ENCODE results near the genes COX6B1, ZNF146, ZFP82 and ZNF260.

GRCh38 chr19:35644951-35645550 lies 3.1 kb upstream of the COX6B1 start:
- PRO-cap, result bidirectional peak, plus-strand start at chr19:35645244, minus-strand start at chr19:35645125
- RAMPAGE, long total RNA, result no peak

DNA sequence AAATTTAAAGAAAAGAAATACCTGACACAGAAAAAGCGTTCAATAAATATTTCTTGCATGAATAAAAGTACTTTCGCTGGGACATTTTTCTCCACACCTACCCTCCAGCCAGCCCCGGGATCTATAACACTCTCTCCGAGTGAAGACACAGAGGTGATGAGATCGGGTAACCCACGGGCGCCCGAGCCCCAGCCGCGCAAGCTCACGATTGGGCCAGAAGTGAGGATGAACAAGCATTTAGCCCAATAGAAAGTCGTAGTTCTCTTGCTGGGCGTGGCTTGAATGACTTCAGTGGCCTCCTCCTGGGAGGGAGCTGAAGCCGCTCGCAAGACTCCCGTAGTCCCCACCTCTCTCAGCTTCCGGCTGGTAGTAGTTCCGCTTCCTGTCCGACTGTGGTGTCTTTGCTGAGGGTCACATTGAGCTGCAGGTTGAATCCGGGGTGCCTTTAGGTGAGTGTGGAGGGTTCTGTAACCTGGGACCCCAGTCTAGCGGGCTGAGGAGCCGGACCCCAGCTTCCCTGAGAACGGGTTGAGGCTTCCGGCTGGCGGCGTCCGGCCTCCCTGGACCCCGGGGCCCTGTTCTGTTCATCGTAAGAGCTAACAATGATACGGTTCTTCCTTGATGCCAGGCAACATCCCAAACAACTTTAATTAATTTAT lies at the start of gene COX6B1:
COX6B1 (plus strand) TSS at position 369 of the 659 bp plus-strand sequence.
- PRO-cap, result bidirectional peak, plus-strand start at position 385 of the sequence, minus-strand start at position 210 of the sequence
- RAMPAGE, long total RNA, result start-site peak on the plus strand centred at position 388 of the sequence, 58 bp wide, 2,826 reads

DNA sequence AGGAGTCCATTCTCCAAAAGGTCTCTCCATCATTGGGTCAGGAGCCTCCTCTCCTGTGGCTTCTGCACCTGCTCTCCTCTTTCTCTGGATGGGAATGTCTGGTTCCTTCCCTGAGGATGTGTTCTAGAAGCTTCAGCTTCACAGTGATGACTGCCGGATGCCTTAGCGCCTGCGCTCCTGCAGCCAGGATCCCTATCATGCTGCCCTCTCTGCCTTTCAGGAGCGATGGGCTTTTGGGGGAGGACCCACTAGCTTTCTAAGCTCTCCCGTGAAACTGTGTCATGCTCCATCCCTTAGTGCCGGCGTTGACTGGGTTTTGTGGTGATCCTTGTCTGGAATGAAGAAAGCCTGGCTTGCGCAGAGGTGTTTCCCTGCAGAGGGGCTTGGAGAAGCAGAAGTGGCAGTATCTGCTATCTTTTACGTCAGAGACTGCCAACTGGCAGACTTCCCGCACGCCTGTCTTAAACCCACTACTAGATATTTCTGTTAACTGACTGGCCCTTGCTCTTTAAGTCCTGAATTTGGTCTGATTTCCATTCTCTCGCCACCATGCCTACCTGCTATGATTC lies 3.9 kb upstream of the KMT2B start:
- PRO-cap, result no peak
- RAMPAGE, long total RNA, result no peak

GRCh38 chr19:35723448-35723807 lies 5.6 kb downstream of the KMT2B start:
- PRO-cap, result no peak
- RAMPAGE, long total RNA, result no peak

DNA sequence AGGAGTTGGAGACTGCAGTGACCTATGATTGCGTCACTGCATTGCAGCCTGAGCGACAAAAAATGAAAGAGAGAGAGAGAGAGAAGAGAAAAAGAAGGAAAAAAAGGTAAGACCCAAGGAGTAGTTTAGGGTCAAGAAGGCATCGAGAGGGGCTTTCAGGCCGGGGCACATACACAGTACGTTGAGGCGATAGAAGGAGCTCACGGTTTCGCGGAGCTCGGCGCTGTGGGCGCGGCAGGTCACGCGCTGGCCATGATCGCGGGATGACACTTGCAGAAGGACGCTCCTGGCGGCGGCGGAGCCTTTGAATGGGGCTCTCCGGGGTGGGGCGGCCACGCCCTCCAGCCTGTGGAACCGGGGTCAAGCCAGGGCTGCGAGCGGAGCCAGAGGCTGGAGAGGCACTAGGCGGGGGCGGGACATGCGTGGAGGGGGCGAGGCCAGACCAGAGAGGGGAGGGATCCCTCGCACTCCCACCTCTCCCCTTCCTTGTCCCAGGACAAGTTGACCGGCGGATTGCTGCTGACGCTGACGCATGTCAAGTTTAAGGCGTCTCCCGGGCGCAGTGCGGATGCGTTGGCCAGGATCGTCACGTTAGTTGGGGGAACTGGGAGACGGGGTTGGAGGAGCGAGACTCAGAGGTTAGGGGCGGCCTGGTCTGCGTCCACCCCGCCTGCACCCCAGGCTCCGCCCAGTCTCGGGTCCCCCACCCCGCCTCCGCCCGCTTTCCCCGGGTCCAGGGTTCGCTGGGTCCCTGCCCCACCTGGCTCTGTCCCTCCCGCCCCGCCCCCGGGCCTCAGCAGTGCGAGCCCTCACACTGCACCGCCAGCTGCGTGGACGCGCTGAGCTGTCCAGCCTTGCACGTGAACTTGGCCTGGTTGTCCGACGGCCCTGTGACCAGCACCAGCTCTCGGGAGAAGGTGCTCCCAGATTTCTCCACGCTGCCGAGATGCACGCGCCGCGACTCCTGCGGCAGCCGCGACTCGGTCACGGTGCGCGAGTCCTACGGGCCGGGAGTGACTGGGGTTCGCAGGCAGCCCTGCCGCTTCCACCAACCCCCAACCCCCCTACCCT lies 6.8 kb downstream of the NPHS1 start:
- PRO-cap, result no peak
- RAMPAGE, long total RNA, result no peak

GRCh38 chr19:35869683-35870616 lies 1.6 kb downstream of the APLP1 start:
- PRO-cap, result unidirectional peak, minus-strand start at chr19:35869774
- RAMPAGE, long total RNA, result no peak

- PRO-cap, result no peak
- RAMPAGE, long total RNA, result no peak
Measured at GRCh38 chr19:35899989-35900290, 2.4 kb upstream of the HCST start.

DNA sequence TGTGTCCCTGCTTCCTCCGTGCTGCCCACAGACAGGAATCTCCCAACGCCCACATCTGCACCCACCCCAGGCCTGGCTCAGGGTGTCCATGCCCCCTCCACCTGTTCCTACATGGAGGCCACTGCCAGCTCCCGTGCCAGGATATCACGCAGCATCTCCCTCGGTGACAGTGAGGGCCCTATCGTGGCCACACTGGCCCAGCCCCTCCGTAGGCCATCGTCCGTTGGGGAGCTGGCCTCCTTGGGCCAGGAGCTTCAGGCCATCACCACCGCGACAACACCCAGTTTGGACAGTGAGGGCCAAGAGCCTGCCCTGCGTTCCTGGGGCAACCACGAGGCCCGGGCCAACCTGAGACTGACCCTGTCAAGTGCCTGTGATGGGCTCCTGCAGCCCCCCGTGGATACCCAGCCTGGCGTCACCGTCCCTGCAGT lies 7.6 kb upstream of the OVOL3 start:
- PRO-cap, result no peak
- RAMPAGE, long total RNA, result no peak

GRCh38 chr19:36115924-36116462 lies 725 bp downstream of the TBCB start:
- PRO-cap, result no peak
- RAMPAGE, long total RNA, result no peak

GRCh38 chr19:36140695-36141831 lies 1.2 kb downstream of the CAPNS1 start:
- PRO-cap, result bidirectional peak, plus-strand start at chr19:36140998, minus-strand start at chr19:36140900; unidirectional peak, minus-strand start at chr19:36141218
- RAMPAGE, long total RNA, result start-site peak on the plus strand at chr19:36141150-36141209, 28 reads

DNA sequence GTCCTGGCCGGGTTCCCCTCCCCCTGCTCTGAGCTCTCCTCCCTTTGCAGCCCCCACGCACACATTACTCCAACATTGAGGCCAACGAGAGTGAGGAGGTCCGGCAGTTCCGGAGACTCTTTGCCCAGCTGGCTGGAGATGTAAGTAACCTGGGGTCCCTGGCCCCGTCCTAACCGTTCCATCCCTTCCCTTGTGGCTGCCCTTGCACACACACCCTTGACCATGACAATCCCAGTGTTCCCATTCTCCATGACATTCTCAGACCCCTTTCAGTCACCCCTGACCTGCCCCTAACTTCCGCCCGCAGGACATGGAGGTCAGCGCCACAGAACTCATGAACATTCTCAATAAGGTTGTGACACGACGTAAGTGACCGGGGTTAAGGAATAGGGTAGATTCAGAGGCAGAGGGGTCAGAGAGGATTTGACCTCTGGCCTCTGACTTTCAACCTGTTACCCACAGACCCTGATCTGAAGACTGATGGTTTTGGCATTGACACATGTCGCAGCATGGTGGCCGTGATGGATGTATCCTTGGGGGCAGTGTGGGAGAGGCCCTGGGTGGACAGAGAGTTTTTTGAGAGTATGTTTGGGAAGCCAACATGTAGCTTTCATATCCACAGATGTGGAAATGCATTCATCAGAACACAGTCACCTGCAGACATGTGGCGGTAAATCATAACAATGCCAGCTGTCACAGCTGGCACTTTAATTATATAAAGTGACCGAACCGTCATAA lies 2.9 kb downstream of the CAPNS1 start:
- PRO-cap, result no peak
- RAMPAGE, long total RNA, result start-site peak on the plus strand centred at position 96 of the sequence, 39 bp wide, 87 reads; start-site peak on the plus strand centred at position 481 of the sequence, 5 bp wide, 28 reads

DNA sequence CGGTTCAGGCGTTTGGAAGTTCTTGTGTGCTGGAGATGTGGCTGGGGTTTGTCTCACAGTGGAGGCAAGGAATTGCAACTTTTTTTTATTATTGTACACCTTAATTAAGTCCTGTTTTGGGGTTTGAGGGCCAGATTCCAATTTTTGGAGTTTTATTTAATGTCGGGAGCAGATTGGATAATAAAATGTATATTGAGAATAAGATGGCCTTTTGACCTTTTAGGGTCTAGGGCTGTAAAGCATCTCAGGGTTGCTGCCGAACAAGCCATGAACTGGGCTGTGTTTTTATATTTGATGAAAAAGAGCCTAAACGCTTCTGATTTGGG lies 6.6 kb upstream of the COX7A1 start:
- PRO-cap, result no peak
- RAMPAGE, long total RNA, result start-site peak on the plus strand centred at position 273 of the sequence, 103 bp wide, 12 reads

DNA sequence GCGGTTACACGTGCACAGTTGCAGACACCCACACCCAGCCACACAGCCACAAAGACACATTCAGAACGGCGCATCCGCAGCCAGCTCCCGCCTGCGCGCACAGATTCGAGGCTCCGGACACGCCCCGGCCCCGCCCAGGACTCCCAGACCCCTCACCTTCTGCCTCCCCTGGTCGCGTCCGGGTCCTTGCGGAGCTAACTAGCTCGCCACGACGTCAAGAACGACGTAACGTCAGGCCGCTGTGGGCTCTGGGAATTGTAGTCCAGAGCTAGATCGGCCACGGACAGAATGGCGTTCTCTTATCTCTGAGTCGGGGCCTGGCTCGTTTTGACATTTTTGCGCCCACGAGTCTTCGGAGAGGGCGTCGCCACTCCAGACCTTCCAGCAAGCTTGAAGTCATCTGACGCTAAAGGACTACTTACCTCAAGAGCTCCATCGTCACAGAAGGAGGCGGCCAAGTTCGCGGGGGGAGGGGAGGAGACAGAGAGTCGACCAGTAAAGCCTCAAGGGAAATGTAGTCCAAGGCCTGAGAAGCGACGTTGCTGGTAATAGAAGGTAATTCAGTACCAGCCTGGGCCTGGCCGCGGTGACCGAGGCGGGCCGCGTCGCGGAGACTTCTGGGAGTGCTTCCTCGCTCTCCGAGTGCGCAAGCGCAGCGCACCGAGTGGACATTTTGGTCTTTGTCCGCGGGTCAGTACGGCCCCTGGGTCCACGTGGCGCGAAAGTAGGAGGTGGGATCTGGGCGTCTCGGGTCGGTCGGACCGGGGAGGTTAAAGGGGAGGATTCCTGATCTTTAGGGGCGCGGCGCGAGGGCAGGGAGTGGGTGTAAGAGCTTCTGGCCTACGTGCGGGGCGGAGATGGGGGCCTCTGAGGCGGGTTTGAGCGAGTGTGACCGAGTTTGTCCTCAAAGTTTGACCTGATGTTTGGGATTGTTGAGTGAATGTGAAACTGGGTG lies at the start of gene ZNF146:
ZNF146 (plus strand) TSS at position 641 of the 955 bp plus-strand sequence.
- PRO-cap, result bidirectional peak, plus-strand start at position 258 of the sequence, minus-strand start at position 196 of the sequence; bidirectional peak, plus-strand start at position 672 of the sequence, minus-strand start at position 392 of the sequence
- RAMPAGE, long total RNA, result start-site peak on the minus strand centred at position 200 of the sequence, 40 bp wide, 41 reads; start-site peak on the plus strand centred at position 668 of the sequence, 63 bp wide, 968 reads

- PRO-cap, result no peak
- RAMPAGE, long total RNA, result no peak
Measured at GRCh38 chr19:36271683-36272269, 56.9 kb downstream of the ZNF146 start.

DNA sequence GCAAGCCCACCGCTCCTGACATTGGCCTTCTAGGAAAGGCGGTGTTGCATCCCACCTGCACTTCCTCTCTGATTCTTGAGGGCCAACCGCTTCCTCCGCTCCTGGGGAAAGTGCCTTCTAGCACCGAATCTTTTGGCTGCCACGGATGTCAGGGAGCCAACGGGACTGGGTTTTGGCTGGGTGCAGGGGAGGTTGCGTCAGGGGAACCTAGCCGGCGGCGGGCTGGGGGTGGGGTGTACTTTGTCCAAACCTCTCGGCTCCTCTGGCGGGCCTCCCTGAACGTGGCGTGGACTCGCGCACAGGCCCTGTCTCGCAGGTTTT lies 58.1 kb downstream of the ZNF146 start:
- PRO-cap, result no peak
- RAMPAGE, long total RNA, result no peak

GRCh38 chr19:36331259-36331610 lies 47.8 kb downstream of the ZFP14 start:
- PRO-cap, result no peak
- RAMPAGE, long total RNA, result no peak

DNA sequence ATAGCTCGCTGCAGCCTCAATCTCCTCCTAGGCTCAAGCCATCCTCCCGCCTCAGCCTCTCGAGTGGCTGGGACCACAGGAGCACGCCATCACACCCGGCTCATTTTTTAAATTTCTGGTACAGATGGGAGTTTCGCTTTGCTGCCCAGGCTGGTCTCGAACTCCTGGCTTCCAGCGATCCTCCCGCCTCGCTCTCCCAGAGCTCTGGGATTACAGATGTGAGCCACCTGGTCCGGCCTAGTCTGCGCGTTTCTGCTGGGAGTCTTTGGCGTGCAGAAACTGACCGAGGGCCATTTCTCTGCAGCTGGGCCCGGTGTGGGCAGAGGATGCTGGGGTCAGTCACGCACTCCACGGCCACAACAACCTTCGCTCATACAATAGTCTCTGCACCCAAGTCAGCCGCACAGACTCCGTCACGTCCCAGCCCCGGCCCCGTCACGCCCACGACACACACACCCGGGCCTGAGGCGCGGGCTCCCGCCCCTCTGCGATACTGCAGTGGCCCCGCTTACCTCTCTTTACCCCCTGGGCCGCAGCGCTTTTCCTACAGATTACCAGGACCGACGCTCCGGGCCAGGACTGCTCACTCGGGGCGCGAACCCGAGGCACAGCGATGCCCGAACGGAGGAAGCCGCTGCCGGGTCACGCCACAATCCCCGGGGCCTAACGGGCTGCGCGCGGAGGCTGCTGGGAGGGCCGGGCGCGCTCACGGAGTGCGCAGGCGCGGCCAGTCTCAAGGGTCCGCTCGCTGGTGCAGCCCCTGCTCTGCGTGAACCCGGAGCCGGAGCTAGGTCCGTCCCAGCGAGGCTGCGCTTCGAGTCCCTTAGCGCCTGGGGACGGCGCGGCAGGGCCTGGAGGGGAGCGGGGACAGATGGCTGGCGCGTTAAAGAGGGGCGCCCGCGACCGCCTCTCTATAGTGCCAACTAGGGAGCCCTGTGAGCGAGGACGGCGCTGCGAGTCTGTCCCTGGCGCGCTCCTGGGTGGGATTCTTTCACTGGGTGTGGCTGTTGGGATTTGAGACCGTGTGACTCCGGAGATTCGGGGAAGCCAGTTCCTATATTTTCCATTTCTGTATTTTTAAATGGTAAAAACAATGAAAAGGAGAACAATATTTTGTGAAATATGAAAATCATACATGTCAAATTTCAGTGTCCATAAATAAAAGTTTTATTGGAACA lies at the start of gene ZFP82:
ZFP82 (minus strand) TSS at position 665 of the 1,178 bp plus-strand sequence.
- PRO-cap, result bidirectional peak, plus-strand start at position 699 of the sequence, minus-strand start at position 665 of the sequence
- RAMPAGE, long total RNA, result start-site peak on the minus strand centred at position 640 of the sequence, 57 bp wide, 98 reads

DNA sequence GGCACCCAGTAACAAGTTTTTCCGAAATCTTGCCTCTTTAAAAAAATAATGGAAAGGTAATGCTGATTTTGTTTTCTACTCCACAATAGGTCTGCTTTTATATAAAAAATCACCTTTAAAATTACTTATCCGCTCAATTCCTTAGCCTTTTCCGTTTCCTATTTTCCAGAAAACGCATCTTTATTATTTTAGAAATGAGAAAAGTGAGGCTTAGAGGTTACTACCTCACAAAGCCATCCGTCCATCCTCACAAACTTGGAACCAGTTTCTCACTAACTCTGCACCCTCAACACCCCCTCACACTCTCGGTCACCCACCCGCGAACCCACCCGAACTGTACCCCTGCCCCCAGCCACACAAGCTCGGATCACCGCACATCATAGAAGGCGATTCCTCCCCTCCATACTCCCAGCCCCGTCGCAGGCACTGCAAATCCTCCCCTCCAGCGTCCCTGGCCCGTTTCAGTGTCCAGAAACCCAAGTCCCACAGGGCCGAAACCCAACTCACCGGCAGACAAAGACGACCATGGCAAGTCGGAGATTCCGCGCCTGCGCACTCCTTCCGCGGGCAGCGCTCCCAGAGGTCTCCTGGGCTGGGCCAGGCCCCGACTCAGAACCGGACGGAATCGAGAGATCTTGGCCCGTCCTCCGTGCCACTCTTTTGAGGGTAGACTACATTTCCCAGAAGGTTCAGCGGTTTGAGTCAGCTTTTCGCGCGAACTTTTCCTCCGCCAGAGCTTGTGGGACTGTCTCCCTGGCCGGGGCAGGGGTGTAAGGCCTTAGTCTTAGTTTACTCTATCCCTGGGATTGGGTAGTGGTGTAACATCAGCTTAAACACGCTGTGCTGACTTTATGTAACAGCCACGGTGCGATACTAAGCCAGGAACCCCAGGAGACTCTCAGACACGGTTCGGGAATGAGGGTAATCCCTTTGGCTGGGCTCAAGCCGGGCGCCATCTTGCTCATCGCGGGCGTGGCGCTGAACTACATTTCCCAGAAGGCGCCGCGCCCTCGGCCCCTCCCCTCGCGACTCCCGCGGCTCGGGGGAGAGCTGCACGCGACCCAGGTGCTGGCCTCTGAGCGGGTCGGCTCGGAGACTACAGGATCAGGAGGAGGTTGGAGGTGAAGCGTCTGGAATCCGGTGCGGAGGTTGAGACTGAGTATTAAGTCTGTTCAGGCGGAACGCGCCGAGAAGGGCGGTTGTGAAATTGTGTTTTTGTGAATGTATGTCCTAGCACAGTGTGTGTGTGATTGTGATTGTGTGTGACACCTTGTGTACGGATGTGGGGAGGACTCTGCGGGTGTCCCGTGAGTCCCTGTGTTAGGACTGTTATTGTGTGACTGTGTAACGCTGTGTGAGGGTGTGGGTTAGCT lies at the start of gene ZNF260:
ZNF260 (minus strand) TSS at position 560 of the 1,373 bp plus-strand sequence.
- PRO-cap, result bidirectional peak, plus-strand start at position 733 of the sequence, minus-strand start at position 557 of the sequence; bidirectional peak, plus-strand start at position 1,026 of the sequence, minus-strand start at position 959 of the sequence
- RAMPAGE, long total RNA, result start-site peak on the minus strand centred at position 560 of the sequence, 20 bp wide, 158 reads; start-site peak on the plus strand centred at position 1,043 of the sequence, 46 bp wide, 15 reads

- PRO-cap, result no peak
- RAMPAGE, long total RNA, result no peak
Measured at GRCh38 chr19:36573917-36574617, 975 bp upstream of the ZNF529 start.

DNA sequence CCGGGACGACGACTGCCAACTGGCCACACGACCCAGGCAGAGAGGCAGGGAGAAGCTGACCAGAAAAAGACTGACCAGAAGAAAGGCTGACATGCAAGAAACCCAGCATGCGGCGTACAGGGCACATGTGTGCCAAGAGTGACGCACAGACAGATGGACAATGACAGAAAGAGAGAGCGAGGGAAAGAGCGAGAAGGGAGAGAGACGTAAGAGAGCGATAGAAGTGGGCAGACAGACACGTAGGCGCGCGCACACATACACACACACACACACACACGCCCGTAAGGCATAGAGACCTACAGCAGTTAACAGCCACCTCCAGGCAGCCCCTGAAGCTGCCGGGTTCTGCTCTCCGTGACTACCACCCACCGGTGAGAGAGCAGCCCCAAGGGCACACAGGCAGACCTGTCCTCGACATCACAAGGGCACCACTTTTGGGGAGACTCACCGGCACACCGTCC lies 30.8 kb upstream of the ZNF875 start:
- PRO-cap, result no peak
- RAMPAGE, long total RNA, result no peak

Measured in vagina (tissue), 1 donor.